Measurements from ENCODE around the gene SPATA4.

DNA sequence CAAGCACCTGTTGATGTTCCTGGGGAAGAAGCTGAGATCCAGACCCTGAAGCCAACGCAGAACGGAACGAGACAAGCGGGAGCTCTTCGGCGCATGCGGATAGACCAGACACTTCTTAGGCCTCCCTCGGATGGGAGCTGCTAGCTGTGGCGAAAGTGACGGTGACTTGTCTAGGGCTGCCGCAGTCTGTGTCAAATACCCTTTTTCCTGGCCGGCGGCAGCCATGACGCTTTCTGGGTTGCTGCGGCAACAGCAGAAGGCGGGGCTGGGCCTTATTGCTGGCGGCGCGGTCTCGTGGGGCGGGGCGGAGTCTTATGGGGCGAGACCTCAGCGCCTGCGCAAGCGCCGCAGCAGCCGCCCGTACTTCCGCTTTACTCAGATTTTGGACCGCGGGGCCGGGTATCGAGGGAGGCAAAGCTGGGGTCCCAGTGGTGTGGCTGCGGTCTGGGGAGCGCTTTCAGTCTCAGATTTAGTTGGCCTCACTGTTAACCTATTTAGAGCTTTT, at the start of gene SPATA4:
Gene SPATA4, minus strand, starts transcription at position 248 of the 505 bp plus-strand sequence.
- PRO-cap, 2 experiments: peak in 2 of 2 experiments; most common plus-strand start position 378 of the sequence (in 2); most common minus-strand start position 168 of the sequence (in 1)

DNA sequence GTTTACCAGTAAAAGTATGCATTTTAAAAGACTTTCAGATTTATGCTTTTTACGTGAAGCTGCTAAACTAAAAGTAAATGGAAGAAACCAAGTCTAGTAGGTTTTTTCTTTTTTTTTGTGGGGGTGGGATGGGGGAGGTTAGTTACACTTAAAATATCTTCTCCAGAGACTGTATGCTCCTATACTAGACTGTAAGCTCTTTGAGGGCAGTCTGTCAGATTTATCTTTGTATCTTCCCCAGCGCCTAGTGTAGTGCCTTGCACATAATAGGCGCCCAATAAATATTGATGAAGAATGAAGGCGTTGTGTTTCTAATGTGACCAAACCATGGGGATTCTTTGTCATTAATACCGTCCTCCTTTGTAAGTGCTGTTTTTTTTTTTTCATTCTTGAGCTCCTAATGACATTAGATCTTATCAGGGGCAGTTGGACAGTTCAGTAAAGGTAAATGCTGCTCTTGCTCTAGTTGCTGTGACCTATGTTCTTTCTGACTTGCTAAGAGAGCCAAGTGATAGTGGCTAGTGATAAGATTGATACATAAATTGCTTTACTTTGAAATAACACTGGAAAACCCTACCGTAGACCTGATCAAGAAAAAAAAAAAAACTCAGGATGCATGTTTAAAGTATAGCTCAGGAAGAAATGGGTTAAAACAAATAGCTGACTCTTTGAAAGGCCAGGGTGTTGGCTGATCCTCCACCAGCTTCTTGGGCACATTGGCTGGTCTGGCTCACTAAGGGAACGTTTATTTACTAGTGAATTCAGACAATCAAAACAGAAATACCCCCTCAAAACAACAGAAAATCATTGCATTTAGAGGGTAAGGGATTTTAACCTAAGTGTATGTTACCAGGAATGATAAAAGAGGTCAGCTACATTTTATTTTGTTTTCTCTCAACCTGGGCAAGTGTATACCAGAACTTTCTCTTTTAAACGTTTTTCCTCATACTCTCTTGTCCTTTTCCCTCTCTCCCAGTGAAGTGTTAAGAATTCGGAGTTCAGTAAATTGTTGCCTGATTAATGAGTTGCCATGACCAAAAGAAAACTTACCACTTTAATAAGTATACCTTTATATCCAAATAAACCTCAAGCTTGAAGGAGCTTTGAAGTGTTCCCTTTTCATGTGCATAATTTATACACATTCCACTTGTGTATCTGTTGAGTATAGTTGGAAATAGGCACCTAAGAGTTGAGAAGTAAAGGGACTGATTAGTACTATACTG, 12.6 kb downstream of the SPCS3 start:
- PRO-cap, 2 experiments: no peak in any of the 2 experiments

- PRO-cap, 2 experiments: no peak in any of the 2 experiments
Measured at GRCh38 chr4:176781822-176782161, 10.9 kb downstream of the VEGFC start.

GRCh38 chr4:176788872-176789357, 3.8 kb downstream of the VEGFC start:
- PRO-cap, 2 experiments: no peak in any of the 2 experiments

- PRO-cap, 2 experiments: no peak in any of the 2 experiments
Measured at GRCh38 chr4:178378505-178378885, 936.3 kb upstream of the AGA start.

DNA sequence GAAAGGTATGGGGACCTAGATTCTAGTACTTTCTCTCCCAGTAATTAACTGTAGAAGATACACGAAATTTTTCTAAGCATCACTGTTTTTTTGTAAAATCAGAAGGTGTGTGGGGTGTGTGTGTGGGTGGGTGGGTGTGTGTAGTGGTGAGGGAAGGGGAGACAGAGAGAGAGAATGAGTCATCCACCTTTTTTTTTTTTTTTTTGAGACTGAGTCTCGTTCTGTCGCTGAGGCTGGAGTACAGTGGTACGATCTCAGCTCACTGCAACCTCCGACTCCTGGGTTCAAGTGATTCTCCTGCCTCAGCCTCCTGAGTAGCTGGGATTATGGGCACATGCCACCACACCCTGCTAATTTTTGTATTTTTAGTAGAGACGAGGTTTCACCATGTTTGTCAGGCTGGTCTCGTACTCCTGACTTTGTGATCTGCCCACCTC, 1089.9 kb upstream of the AGA start:
- PRO-cap, 2 experiments: no peak in any of the 2 experiments

GRCh38 chr4:181293007-181293377, 950.2 kb upstream of the TENM3 start:
- PRO-cap, 2 experiments: no peak in any of the 2 experiments

- PRO-cap, 2 experiments: no peak in any of the 2 experiments
Measured at GRCh38 chr4:181549118-181549590, 694.0 kb upstream of the TENM3 start.

- PRO-cap, 2 experiments: no peak in any of the 2 experiments
Measured at GRCh38 chr4:182084866-182085570, 158.2 kb upstream of the TENM3 start.

- PRO-cap, 2 experiments: no peak in any of the 2 experiments
Measured at GRCh38 chr4:182142496-182143602, 100.4 kb upstream of the TENM3 start.

DNA sequence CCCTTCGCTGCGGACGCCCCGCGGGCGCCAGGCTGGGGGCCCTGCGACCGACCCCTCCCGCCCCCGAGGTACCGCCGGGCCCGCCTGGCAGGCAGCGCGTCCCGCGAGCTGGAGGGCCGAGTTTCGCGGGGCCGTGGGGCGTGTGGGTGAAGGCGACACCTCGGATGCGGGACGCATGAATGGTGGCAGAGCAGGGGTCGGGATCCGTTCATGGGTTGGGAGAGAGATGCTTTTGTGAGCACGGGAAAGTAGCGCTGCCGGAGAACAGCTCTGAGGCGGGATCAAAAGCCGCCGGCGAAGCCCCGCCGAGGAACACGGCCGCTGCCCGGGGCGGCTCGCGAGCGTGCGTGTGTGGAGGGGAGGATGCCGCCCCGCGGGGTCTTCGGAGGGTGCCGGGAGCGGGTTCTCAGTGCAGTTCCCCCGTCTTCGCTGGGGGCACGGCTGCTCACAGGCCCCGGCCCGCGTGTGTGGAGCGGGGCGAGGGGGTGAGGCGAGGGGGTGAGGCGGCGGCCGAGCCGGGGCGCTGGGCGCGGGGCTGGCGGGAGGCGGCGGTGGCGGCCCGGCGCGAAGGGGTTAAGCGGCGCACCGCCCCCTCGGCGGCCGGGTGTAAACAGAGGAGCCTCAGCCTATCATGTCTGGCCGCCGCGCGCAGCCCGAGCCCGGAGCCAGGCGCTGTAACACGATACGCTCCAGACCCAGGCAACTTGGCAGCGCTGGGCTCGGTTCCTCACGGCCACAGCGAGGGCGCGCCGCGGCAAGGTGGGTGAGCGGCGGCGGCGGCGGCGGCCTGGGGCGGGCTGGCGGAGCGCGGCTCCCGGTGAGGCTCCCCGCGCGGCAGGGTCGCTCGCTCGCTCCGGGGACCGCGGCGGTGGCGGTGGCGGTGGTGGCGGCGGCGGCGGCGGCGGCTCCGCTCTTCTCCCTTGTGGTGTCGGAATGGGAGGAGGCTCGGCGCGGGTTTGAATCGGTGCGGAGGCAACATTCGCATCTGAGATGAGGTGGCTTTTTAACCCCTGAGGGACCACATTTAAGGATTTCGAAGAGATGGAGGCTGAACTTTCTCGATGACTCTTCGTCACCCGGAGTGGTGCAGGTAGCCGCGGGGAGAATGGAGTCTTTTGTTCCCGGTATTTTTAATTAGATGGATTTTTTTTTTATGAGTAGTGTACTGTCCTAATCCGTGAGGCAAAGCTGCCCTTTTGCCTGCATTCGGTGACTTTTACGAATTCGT, 205.5 kb downstream of the TENM3 start:
- PRO-cap, 2 experiments: no peak in any of the 2 experiments

- PRO-cap, 2 experiments: no peak in any of the 2 experiments
Measured at GRCh38 chr4:182890742-182891697, 26.2 kb downstream of the DCTD start.

- PRO-cap, 2 experiments: no peak in any of the 2 experiments
Measured at GRCh38 chr4:182917050-182917202, 260 bp downstream of the DCTD start.

GRCh38 chr4:182918714-182919302, 1.6 kb upstream of the DCTD start:
- PRO-cap, 2 experiments: peak in 2 of 2 experiments; most common minus-strand start chr4:182919114 (in 2)

- PRO-cap, 2 experiments: no peak in any of the 2 experiments
Measured at GRCh38 chr4:183171726-183172012, 72.6 kb downstream of the WWC2 start.

GRCh38 chr4:183270875-183271314, 49.2 kb downstream of the CLDN22 start:
- PRO-cap, 2 experiments: no peak in any of the 2 experiments

DNA sequence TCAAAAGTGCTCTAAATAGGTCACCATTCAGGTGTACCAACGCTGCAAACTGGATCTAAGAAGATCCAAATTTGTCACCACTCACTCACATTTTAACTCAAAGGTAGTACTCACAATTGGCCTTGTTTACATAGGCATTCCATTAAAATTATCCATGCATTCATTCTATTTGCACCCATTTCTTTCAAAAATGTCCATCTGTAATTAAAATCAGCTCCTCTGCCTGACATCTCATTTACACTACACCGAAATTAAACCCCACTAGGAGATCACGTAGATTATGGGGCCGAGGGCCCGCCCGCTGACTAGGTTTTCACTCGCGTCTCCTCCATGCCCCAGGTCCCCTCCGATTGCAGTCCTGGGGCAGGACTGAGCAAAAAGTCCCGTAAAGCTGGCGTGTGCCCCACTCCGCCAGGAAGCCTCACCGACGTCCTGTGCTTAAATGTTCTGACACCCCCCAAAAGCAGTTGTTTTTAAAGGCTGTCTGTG, 1.3 kb upstream of the ING2 start:
- PRO-cap, 2 experiments: peak in 2 of 2 experiments; most common plus-strand start position 281 of the sequence (in 1); most common minus-strand start position 244 of the sequence (in 1)

DNA sequence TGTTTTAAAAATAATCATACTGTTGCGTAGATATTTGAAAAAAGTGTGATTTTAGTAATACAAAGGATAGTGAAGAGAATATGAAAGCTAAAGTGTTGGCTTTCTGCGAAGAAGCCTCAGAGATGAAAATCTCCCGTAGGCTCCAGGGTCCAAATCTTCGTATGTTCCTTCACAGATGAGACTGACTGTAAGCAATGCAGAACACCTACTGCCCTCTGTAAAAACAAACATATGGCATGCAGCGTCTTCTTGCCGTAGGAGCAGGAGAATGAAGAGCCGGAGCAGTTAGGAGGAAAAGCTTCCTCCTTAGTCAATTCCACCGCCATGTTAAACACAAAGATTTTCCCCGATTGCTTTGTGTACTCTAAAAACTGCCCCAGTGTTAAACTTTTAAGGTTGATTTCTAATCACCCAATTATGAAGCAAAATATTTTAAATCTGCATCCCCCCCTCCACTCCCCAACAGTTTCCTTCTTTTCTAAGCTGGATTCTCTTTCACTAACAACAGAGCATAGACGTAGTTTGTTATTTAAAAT, 22.5 kb downstream of the RWDD4 start:
- PRO-cap, 2 experiments: no peak in any of the 2 experiments

GRCh38 chr4:183806187-183806769, 98.8 kb upstream of the STOX2 start:
- PRO-cap, 2 experiments: no peak in any of the 2 experiments

- PRO-cap, 2 experiments: no peak in any of the 2 experiments
Measured at GRCh38 chr4:183959616-183960392, 54.7 kb downstream of the STOX2 start.